Myometrial cell (primary cell): ENCODE measurements around the genes H3C13 and MRPS21.

- RAMPAGE, long total RNA = no peak
These were observed 127.8 kb upstream of the PPIAL4H start for GRCh38 chr1:146472263-146472905.

DNA sequence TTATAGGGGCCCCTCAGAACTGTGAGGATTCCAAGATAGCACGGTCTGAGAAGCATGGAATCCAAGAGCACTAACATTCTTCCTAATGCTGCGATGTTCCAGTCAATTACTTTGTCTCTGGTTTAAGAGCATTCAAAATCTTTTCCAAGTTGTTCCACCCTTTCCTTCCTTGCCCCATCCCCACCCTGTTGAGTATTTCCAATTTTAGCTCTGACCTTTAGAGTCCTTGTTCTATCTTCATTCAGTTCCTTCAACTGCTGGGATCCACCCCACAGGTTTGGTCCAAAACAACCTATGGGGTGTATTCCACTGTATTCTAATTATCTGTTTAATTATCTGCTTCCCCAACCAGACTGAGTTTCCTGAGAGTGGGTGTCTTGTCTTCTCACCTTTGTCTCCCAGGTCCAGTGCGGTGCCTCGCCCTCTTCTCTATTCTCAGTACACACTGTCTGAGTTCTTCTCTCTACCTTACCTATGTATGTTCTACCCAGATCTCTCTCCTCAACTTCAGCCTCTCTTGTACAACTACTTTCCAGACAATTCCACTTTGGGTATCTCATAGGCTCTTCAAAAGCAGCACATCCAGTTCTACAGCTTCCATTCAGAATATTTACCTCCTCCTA lies 25.0 kb upstream of the BCL9 start:
- RAMPAGE, long total RNA = no peak

DNA sequence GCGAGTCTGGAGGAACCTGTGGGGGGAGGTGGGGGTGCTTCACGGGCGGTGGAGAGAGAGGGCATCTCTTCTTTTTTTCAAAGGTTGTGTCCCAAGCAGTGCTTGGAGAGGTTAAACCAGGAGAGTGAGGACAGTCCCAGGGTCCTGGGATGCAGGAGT lies 59.1 kb downstream of the BCL9 start:
- RAMPAGE, long total RNA = no peak

GRCh38 chr1:147612376-147613395 lies 57.6 kb downstream of the ACP6 start:
- RAMPAGE, long total RNA = no peak

GRCh38 chr1:147757679-147758311 lies 2.6 kb downstream of the GJA5 start:
- RAMPAGE, long total RNA = no peak

DNA sequence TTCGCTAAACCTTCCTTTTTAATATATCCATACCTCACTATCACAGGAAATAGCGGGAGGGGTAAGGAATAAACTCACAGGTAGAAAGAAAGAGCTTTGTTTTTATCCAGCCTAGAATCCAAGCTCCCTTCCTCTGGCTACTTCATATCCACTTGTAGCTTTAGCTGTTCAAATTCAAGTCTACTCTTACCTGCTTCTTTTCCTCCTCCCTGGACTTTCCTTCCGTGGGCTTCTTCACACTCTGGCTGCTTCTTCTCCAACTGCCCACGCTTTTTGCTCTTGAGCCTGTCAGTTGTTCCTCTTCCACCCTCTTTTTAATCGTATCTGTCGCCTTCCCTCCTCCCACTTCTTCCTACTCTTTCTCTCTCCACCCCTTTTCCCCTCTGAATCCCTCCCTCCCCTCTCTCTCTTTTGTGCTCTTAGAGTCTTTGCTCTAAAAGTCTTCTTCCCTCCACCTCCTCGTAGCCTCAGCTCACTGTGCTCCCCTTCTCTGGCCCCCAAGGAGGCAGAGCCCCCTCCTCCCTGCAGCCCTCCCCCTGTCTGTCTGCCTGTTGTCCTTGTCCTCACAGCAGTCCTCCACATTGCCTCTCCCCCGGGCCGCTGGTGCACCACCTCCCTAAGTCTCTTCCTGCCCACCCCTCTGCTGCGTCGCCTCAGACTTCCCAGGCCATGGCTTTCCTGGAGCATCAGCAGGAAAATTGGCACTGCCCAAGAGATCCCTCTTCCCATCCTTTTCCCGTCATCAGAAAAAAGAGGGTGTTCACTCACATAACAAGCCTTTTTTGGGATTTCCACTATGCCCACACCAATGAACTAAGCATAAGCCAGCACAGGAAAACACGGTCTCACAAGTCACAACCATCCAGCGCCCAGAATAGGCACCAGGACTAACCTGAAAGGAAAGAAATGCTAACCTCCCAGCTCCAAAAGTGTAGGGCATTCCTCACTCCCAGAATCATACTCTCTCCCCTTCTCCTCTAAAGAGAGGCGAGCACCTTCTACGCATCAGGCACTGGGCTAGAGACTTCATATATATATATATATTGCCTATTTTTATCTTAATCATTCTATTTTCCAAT lies 13.0 kb upstream of the GJA5 start:
- RAMPAGE, long total RNA = no peak

DNA sequence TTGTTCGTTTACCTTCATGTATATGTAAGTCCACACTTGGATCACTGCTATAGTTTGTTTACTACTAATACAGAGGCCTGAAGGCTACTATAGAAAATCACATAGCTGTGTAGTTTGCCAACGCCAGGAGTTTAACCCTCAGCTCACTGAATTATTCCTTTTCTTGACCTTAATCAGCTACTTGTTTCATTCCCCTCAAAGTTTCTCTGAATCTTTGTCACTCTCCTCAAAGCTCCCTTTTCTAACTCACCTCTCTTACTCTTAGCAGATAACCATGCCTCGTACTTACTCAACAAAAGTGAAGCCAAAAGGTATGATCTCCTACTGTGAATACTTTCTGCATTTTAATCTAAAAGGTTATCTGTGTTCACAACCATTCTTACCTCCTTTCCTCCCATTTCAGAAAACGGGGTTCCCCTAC lies 4.1 kb downstream of the GPR89B start:
- RAMPAGE, long total RNA = no peak

DNA sequence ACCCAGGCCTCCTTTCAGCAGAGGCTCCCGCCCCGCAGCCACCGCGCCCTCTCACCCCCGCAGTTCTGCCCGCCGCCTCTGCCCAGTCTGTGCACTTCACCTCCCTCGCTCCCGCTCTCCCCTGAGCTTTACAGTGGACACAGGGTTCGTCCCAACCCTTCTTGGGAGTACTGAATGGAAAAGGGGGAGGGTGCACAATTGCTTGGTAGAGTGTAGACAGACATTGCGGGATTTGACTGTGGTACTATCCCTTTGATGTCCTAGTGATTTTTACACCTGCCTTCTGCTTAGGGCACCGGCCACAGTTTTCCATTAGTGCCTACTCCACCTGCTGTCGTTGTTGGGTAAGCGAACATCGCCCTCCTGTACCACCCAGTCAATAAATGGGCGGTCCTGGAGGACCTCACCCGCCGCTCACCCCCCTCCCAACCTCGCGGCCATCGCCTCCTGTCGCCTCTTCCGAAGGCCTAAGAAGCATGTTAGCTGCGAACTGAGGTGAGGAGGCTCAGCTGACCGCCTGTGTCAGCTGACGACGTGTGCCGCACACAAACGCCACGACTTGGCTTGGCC lies 9.3 kb upstream of the NBPF11 start:
- RAMPAGE, long total RNA = no peak

GRCh38 chr1:148388104-148389123 lies 94.7 kb downstream of the PPIAL4G start:
- RAMPAGE, long total RNA = no peak

DNA sequence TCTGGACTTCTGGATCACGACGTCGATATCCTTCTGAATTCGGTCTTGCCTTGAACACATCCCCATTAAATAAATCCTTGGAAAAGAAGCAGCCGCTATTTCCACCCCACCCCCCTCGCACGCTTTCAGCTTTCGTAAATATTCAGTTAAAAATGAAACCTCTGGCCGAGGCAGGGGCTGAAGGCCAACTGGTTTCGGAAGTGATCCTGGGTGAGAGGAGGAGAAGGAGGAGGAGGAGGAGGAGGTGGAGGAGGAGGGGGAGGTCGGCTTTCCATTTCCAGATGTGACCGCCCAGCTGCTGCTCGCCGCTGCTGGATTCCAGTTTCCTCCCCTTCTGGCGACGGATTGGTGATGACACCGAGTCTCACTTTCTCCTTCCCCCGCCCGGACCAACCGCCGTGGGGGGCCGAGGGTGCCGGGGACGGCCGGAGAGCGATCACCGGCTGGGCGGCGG lies 23.5 kb downstream of the PPIAL4G start:
- RAMPAGE, long total RNA = no peak

DNA sequence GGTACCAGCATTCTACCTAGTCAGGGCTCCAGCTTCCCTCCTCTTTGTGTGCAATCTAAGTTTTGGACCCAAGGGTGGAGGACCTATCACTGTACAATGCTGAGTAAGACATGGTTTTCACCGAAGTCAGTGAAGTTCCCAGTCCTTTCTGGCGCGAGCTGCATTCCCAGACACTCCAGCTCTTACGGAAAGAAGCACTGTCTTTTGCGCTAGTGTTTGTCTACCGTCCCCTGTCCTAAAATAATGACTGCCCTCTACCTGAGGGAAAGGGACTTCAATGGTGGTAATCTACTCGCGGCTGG lies 107.1 kb downstream of the PDE4DIP start:
- RAMPAGE, long total RNA = no peak

GRCh38 chr1:148953327-148953691 lies 109.1 kb downstream of the PDE4DIP start:
- RAMPAGE, long total RNA = no peak

GRCh38 chr1:149174679-149175157 lies 71.4 kb upstream of the NBPF9 start:
- RAMPAGE, long total RNA = no peak

DNA sequence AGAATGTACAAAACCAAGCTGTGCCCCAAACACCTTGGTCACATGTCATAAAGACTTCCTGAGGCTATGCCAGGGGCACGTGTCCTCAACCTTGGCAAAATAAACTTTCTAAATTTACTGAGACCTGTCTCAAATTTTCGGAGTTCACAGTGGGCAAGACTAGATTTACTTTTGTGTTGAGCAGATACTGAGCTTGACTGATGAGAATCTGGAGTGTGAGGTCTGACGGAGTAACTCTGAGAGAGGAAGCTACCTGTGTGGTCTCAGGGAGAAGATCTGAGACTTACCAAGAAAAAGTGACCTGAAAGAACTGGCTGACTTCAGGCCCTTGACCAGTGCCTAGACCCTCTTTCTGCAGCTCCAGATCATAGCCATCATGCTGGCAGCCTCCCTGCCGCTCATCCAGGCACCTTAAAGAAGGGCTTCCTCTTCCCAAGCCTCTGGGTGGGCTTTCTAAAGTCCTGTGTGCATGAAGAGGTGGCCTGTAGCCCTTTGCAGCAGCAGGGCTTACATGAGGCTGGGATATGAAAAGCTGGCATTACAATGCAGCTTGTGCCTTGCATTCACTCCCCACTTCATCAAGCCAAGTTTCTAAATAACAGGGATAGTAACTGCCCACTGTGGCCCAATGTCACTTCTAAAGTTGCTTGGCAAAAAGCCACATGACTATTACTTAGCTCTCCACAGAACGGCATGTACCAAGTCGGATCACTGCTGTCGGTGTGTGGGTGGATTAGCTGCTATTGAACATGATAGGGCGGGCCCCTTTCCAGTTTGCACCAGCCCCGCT lies 125.0 kb upstream of the NBPF9 start:
- RAMPAGE, long total RNA = no peak

- RAMPAGE, long total RNA = no peak
These were observed at the start of gene H3C13 for GRCh38 chr1:149812874-149813862. H3C13 (minus strand) TSS chr1:149813693.

DNA sequence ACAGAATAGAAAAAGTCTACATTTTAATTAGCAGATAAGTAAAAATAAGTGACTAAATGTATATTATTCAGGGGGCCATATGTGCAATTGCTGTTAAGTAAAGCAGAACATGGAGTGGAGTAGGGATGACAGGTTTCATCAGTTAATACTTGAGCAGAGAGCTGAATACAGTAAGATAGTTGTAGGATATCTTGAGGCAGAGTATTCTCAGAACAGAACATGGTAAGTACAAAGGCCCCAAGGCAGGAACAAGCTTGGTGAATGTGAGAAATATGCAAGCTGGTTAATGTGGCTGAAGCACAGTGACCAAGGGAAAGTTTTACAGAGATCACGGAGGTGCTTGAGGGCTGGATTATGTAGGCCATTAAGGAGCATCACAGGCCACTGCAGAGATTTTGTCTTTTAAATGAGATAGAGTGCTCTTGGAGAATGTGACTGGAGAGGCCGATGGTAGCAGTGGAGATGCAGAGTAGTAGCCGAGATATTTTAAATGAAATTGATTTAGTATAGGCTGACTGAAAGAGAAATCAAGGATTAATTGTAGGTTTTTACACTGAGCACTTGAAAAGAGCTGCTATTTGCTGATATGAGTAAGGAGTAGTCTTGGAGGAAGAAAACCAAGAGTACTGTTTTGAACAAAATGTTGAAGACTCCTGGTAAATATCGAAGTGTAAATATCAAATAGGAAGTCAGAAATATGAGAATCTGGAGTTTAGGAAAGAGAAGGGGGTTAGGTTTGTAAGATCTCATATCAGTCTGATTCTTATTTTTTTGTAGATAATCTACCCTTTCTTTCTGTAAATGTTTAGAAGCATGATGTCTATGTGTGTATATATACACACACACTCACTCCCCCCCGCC lies 3.0 kb upstream of the H2AC18 start:
- RAMPAGE, long total RNA = no peak

GRCh38 chr1:149935824-149936178 lies 878 bp downstream of the MTMR11 start:
- RAMPAGE, long total RNA = no peak

- RAMPAGE, long total RNA = no peak
These were observed 11.5 kb upstream of the PLEKHO1 start for GRCh38 chr1:150138082-150138694.

GRCh38 chr1:150153965-150154439 lies 4.3 kb downstream of the PLEKHO1 start:
- RAMPAGE, long total RNA = no peak

DNA sequence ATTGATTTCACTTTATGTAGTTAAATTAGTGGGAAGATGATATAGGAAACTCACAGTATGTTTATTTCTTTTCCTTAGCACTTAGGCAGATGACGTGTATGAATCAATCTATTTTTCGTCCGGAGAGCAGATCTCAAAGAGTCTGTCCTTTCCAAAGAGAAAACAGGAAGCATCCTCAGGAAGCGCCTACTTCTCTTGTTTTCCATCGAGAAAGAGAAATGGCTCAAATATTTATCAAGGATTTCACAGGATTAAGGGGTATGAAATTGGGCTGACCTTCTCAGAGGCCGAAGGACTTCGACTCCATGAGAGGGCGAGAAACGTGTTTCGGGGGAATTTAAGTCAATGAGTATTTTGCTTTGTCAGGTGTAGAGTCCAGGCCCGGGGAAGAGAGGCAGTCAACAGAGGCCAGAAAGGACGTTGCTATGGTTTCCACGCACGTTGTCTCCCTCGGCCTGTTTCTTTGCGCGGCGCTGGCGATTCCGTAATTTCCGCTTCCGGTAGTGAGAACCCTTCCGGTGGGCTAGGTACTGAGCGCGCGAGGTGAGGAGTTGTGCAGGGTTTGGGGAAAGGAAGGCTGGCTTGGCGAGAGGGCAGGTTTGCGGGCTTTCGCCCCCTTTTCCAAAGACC lies at the start of gene MRPS21:
MRPS21 (plus strand) TSS at position 506 of the 630 bp plus-strand sequence.
- RAMPAGE, long total RNA = start-site peak on the plus strand centred at position 528 of the sequence, 41 bp wide, 884 and 1,103 reads in 2 replicates